Panc1 (cell line): ENCODE measurements around a stretch of chr11.

GRCh38 chr11:94544512-94544730, 700 bp downstream of the FUT4 start:
- RRBS, 2 experiments: under 1 to 4% methylated on average over 18 of the region's 32 CpGs

DNA sequence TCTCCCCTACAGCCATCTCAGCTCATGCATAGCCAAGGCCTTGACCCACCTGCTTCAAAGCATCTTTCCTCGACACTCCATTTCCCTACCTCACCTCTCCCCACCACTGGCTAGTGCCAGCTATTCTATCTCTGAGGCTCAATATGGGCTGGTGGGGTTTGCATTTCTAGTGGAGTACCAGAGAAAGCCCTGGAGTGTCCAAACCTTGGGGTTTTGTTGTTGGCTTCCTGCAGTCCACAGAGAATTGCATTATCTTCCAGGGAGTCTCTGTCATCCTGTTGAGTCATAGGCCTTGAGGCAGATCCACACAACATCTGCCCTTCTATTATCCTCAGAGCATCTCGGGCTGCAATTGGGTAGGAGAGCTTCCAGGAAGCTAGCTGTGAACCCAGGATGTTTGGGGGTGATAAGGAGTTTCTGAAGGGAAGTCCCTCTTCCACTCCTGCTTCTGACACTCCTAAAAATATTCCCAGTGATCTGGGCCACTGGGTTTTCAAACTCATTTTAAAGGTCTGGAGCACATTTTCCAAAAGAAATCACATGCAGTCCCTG, 36.1 kb upstream of the AMOTL1 start:
- RRBS, 2 experiments: no CpG with 5 or more reads among the region's 2 CpGs

DNA sequence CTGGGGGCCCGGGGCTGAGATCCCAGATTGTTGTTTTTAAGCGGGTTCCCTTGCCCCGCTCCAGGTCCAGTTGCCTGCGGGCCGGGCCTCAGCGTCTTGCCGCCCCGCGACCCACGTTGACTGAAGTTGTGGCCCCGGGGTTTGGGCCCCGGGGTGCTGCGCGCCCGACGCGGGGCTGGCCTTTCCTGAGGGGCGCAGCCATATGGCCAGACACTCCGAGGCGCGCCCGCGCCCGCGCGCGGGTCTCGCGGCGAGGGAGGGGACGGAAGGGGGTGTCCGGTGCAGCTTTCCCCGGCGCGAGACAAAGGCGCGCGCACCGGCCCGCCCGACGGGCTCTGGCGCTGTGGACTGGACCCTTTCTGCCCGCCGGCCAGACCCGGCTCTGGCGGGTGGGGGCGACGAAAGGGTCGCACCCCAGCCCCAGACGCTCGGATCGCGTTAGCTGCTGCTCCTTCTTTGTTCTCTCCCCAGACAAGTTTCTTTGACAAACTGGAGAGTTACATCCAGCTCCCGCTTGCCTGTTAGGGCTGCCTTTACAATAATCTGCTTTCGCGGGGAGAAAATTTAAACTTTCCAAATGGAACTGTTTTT, 611 bp downstream of the AMOTL1 start:
- RRBS, 2 experiments: 4 to 8% methylated on average over 14 to 22 of the region's 57 CpGs

DNA sequence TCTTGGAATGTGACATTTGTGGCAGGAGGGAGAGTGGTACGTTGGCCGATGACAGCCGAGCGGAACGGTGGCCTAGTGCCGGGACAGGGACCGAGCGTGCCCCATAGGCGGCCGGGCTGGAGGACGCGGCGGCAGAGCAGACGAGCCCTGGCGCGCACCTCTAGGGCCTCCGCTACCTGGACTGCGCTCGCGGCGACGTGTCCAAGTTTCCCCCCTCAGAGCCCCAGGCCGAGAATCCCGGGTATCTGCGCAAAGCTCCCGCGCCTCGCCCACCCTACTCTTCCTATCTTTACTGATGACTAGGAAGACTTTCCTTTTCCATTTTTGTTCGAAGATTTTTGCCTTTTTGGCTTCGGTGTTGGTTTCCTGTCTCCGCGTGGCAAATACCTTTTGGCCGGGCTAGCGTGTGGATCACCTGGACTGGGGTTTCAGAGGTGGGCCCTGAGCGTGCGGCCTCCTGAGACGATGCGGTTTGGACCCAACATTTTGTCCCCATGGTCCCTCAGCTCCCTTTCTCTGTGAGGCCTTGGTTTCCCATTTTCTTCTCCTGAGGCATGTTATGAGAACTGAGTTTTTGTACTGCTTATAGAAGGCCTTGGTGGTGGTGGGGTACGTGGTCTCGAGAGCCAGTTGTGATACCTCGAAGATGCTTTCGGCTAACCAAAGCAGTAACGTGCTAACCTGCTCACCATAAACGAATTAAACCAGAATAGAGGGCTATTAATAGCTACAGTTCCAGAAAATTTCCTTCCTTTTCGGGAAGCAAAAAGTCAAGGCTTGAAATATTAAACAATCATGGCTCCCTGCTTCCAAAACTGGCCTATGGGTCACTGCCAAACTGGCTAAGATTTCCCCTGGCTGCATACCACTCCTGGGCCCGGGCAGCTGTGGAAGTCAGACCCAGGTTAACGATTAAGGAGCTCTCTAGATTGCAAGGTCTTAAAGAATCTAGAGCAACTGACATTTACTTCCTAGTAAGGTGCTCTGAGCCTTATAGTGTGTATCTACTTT, 1.4 kb downstream of the AMOTL1 start:
- RRBS, 2 experiments: 14% methylated on average over 7 of the region's 47 CpGs; no CpG with 5 or more reads in 1 of the 2 experiments

- RRBS, 2 experiments: 6 to 11% methylated on average over 3 of the region's 11 CpGs
Observed at GRCh38 chr11:95149464-95150106, 59.9 kb downstream of the ENDOD1 start.

GRCh38 chr11:95151394-95152086, 61.9 kb downstream of the ENDOD1 start:
- RRBS, 2 experiments: 16% methylated on average over 5 of the region's 31 CpGs; no CpG with 5 or more reads in 1 of the 2 experiments

DNA sequence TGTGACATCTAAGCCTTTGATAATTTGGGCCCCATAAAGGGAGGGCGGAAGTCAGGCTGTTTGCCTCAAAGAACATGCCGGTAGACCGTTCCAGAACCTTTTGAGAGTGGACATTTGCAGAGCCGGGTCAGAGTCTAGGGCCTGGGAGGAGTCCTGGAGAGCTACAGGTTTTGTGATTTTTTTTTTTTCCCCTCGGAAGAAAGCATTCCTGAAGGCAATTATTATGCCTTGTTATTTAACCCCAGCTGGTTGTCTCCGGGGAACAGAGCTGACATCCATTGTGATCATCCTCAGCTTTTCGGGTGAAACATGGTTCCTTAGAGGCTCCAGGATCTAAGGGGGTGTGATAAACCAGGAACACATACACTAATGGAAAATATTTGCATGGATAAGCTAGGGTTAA, 68.5 kb upstream of the SESN3 start:
- RRBS, 2 experiments: 44% methylated on average over 1 of the region's 7 CpGs; no CpG with 5 or more reads in 1 of the 2 experiments

GRCh38 chr11:95338691-95339137, 107.7 kb upstream of the SESN3 start:
- RRBS, 2 experiments: 41 to 74% methylated on average over 2 of the region's 3 CpGs

DNA sequence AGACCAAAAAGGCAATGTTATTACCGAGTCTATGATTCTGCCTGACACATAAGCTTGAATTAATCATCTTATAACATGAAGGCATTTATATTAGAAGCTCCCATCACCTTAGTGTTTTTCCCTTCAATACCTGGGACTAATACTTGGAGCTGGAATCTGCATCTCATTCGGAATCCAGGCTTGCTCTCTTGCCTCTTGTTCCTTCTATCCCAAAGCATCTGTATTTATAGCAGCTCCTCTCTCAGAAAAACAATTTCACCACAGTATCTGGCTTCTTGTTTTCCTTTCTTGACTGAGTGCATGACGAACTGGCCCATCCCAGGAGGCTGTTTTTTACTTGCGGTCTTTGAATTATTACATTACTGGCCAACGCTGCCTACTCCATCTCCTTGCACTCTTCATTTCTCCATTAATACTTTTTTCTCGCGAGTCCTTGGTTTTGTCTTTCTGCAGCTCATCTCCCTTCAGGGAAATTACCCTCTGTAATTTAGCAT, 277.2 kb upstream of the SESN3 start:
- RRBS, 2 experiments: no CpG with 5 or more reads among the region's 7 CpGs

DNA sequence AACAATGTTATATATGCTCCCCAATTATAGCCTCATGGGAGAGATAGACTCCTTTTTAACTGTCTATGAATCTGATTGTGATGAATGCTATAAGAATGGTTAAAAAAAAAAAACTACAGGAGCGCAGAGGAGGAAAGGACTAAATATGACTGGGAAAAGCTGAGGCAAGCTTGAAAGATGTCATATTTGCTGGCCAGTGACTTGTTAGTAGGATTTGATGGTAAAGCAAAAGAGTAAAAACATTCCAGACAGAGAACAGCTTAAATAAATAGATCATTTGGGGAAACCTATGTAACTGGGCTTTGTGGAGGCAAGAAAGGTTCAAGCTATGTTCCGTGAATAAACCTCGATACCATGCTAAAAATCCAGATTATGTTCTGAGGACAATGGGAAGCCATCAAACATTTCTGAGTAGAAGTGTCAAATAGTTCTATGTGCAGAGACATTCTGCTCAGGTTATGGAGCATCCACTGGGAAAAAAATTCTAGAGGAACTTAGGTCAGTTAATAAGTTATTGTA, 24.3 kb downstream of the MTMR2 start:
- RRBS, 2 experiments: no CpG with 5 or more reads among the region's 3 CpGs

- RRBS, 2 experiments: no CpG with 5 or more reads among the region's 11 CpGs
Observed at GRCh38 chr11:96013942-96014746, 90.2 kb upstream of the MTMR2 start.

GRCh38 chr11:96076524-96076999, 152.7 kb upstream of the MTMR2 start:
- RRBS, 2 experiments: no CpG with 5 or more reads among the region's 2 CpGs

GRCh38 chr11:96095847-96096392, 172.0 kb upstream of the MTMR2 start:
- RRBS, 2 experiments: no CpG with 5 or more reads among the region's 3 CpGs

DNA sequence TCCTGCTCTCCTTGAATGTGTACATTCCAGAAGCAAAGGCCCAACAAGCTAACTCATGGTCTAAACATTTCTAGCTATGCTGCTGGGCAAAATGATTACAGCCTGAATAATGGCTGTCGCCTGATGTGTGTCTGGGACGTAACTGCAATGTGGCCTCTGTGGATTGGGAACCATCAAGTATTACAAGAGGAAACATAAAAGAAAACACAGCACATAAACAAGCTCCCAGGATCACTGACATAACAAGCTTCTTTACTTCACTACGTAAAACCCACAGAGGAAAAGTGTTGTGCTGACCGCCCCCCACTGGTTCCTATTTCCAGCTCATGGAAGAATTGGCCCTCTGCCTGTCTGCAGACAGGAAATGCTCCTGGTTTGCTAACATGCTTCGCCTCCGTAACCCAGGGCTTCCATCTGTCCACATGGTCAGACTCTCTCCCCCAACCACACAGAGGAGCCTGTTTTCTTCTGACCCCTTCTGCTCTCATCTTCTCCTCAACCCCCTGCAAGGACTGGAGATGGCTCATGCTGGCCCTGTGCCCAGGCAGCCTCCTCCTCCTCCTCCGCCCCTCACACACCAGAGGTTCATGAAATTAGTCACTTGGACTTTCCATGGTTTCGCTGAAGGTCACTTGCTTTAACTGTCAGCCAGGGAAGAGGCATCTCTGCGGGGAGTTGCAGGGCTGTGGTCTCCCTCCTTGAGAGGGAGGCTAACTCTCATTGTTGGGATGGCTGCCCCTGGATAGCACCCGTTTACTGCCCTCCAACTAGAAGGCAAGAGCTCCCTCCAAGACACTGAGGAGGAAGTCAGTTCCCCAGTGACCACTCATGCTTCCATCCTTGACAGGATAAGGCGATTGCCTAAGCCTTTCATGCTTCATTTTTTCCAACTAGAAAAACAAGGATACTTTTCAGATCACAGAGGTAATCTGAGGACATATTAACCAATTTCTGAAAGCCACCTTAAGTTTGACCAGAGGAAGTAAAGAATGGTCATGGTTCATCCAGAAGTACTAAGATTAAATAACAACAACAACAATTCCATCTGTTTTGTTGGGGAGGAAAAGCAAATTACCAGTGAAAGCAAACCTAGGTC, 186.9 kb downstream of the MAML2 start:
- RRBS, 2 experiments: no CpG with 5 or more reads among the region's 11 CpGs

- RRBS, 2 experiments: no CpG with 5 or more reads among the region's 6 CpGs
Observed at GRCh38 chr11:96213429-96214352, 129.3 kb downstream of the MAML2 start.

GRCh38 chr11:96223929-96225135, 118.7 kb downstream of the MAML2 start:
- RRBS, 2 experiments: no CpG with 5 or more reads among the region's 1 CpG

DNA sequence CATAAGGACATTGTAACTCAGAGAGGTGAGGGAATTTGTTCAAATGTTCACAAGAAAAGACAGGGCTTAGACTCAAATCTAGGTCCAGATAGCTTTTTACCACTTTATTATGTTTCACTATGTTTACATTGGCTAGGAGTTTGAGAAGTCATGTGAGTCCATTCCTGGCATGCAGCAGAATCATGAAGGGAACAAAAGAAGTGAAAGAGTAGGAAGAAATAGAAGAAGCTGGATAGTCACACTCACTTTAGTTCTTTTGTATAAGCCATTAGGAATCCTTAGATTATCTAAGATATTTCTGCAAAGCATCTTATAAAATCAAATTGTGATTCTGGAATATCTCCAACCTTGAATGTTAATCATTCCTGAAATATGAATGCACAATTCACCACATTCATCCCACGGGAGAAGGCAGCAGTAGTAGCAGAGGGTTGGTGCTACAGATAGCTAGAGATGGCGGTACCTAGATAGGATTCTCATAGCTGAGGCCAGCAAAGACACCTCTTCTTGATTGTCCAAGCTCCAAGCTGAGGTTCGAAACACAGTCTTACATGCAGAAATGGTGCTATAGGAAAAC, 31.8 kb downstream of the MAML2 start:
- RRBS, 2 experiments: no CpG with 5 or more reads among the region's 3 CpGs

GRCh38 chr11:96317615-96318664, 25.1 kb downstream of the MAML2 start:
- RRBS, 2 experiments: no CpG with 5 or more reads among the region's 5 CpGs

DNA sequence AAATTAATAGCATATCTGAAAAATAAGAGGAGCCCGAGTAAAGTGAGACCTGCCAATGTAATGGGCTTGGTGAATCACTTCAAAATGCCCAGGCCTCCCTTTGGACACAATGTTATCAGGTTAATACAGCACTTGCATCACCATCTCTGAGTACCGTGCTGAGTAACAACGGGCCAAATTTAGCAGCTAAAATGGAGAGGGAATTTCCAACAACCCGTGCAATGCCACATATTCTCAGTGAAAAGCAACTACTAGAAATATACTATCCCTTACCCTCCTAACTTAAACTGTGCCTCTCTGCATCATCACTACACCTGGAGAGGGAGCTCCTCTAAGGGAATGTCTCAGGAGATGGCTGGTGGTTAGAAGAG, 4.2 kb downstream of the MAML2 start:
- RRBS, 2 experiments: no CpG with 5 or more reads among the region's 4 CpGs